Temporal lobe (tissue), 2 donors: ENCODE data around the genes ATOH7, TET1 and CCAR1.

DNA sequence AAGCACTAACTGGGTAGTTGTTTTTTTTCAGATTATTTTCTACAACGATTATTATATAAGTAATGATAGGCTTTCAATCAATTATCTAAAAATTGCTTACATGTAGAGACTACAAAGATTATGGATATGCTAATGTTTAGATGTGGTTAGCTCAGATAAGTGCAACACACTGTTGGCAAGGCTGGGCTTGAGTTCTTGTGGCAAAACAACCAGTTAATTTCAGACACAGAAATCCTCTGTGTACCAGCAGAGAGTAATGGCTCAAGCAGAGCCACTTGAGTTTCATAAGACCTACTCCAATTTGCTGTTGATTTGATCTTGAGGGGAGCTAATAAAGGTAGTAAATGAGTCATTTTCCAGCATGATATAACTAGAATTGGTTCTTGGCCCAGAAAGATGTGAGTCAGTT is 185.9 kb downstream of the REEP3 start:
- RAMPAGE, long total RNA: no peak

DNA sequence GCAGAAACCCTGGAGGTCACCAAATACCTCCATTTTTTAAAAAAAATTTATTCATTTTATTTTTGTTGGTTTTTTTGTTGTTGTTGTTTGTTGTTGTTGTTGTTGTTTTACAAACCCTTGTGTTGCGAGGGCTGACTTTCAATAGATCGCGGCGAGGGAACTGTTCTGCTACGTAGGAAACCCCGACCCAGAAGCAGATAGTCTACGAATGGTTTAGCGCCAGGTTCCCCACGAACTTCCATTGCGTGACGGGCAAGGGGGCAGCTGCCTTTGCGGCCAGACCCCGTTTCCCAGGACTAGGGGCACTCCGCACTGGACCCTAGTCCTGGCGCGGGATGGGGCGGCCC is 119.5 kb downstream of the LRRTM3 start:
- RAMPAGE, long total RNA: no peak

- RAMPAGE, long total RNA: no peak
Observed at GRCh38 chr10:67230494-67231429, 304.9 kb downstream of the LRRTM3 start.

DNA sequence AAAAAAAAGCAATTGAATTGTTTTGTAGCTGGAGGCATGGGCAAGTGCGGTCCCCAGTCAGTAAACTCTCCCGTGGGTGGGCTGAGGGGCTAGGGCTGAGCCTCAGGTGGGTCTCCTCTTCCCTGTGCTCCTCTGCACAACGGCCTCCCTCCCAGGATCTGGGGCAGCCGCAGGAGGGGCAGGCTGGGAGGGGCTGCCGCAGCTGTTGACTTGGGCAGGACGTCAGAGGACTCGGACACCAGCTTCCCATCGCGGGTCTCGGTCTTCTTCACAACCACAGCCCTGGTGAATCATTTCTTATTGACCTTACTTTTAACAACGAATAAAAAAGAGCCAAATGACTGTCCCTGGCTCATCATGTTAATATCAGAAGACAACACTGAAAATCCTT is 32.6 kb downstream of the CTNNA3 start:
- RAMPAGE, long total RNA: no peak

- RAMPAGE, long total RNA: no peak
Observed at GRCh38 chr10:68230889-68231906, 715 bp downstream of the ATOH7 start.

- RAMPAGE, long total RNA: no peak
Observed at GRCh38 chr10:68231938-68232460, at the start of gene ATOH7. Gene ATOH7, minus strand, starts transcription at chr10:68232113.

GRCh38 chr10:68318828-68318997 is 13.2 kb upstream of the HNRNPH3 start:
- RAMPAGE, long total RNA: no peak

DNA sequence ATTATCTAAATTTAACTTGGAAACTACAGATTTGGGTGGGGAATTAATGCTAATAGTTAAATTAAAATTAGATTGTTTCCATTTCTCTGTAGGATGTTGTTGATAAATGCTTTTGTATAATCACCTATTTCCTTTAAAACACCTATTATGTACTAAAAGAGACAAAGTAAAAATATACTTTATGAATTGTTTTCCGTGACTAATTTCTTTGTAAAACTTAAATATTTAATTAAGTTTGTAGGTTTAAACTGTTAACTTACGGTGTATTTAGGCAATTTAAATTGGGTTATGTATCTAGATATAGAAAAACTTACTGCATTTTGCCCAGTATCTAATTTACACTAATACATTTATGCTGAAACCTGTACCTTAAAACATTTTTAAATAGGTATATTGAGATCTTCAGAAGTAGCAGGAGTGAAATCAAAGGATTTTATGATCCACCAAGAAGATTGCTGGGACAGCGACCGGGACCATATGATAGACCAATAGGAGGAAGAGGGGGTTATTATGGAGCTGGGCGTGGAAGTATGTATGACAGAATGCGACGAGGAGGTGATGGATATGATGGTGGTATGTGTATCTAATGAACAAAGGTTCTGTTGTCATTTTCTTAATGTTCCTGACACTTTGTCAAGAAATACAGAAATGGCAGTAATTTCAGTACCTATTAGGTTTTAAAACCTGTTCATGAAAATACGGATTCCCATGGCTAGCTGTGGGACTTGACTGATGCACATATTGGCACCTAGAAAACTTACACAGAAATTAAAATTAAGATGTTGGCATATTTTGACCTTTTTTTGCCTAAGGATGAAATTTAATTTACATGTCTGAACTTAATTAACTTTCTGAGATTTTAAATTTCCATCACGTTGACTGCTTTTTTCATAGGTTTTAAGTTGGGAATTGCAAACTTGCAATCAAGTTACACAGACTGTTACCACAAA is 5.7 kb upstream of the PBLD start:
- RAMPAGE, long total RNA: no peak

DNA sequence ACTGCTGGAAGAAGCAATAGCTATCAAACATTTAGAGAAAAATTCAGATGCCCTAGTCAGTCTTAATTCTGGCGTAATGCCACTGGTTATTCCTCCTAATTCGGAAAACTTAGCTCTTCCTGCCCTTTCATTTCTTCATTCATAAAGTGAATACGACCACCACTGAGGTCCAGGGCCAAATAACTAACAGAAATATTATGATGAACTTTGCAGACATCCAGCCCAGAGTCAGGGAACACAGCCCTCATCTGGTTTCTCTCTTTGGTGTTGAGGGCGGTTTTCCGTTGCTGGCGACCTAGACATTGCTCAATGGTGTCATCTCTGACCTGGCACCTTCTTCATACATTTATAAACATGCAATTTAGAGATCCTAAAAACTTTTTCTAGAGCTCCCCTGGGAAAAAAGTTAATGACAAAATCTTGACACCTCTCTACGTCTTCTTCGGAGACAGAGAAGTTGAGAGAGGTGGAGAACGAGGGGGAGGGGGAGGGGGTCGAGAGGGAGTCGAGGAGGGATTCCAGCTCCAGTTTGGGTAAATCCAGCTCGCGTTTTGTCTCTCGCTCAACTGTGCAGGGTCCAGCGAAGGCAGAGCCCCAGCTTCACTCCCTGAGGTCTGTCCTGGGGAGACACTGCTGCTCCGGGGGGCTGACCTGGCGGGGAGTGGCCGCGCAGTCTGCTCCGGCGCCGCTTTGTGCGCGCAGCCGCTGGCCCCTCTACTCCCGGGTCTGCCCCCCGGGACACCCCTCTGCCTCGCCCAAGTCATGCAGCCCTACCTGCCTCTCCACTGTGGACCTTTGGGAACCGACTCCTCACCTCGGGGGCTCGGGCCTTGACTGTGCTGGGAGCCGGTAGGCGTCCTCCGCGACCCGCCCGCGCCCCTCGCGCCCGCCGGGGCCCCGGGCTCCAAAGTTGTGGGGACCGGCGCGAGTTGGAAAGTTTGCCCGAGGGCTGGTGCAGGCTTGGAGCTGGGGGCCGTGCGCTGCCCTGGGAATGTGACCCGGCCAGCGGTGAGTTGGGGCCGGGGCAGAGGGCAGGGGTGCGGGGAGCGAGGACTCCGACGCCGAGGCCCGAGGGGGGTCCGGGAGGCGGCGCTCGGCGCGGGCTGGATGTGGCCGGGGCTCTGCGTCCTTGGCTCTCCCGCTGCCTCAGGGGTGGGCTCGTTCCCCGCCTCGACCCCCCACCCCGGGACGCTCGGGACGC is at the start of gene TET1:
TSS of gene TET1 (plus strand) at position 603 of the 1,201 bp plus-strand sequence.
- RAMPAGE, long total RNA: start-site peak on the plus strand centred at position 773 of the sequence, 431 bp wide, 32 and 19 reads in 2 replicates

DNA sequence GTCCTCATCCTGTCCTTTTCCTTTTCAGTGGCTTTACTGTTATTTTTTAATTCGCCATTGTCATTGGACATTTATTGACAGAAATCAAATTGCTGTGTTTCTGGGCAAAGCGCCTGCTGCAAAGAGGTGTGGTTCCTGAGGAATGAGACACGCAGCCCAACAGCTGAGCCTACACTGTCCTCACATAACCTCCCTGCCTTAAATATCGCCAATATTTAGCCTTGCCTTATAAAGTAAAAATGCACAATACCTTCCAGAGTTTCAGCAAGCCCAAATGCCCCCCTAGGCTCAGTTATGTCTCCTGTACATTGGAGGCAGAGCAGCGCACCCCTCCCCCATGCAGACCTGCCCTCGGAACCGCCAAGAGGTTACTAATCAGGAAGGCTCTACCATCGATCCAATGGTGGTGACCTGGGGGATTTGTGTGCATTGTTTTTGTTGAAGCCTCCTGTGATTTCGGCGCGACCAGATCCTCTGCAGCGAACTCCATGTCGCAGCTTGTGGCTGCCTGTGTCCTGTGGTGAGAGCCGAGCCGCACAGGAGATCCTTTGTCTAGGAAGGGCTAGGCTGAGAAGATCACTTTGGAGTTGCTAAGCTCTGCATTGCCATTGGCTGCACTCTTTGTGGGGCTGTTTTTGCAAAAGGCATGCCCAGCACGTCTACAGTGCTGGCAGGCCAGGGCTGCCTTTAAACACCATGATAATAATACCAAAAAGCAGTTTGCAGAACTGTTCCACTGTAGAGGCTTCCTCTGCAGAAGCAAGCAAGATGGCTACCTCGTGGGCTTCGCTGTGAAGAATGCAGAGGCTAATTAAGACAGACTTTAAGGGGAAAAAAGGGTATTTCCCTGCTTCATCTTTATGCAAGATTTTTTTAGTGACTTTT is 40.0 kb downstream of the TET1 start:
- RAMPAGE, long total RNA: no peak

GRCh38 chr10:68720806-68721381 is at the start of gene CCAR1:
Gene CCAR1, plus strand, starts transcription at chr10:68721239.
- RAMPAGE, long total RNA: no peak

- RAMPAGE, long total RNA: no peak
Observed at GRCh38 chr10:68828047-68828673, 829 bp downstream of the STOX1 start.

DNA sequence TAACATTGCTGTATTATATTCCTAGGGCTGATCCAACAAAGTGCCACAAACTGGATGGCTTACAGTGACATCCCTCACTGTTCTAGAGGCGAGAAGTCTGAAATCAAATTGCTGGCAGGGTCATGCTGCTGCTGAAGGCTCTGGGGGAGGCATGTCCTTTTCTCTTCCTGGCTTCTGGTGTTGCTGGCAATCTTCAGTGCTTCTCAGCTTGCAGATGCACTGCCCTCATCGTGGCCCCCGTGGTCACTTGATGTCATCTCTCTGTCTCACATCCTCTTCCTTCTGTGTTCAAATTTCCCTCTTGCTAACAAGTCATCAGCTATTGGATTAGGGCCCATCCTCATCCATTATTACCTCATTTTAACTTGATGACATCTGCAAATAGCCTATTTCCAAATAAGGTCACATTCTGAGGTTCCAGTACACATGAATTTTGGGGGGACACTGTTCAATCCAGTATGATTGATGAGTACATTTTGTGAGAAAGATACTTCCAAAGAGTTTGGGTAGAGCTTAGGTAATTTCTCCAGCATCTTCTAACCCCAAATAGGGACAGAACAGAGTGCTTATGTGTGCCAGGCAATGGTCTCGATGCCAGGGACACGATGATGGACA is 36.6 kb upstream of the SRGN start:
- RAMPAGE, long total RNA: no peak

- RAMPAGE, long total RNA: no peak
Observed at GRCh38 chr10:69065395-69066306, 22.3 kb upstream of the SRGN start.

- RAMPAGE, long total RNA: no peak
Observed at GRCh38 chr10:69071425-69071915, 16.4 kb upstream of the SRGN start.

- RAMPAGE, long total RNA: no peak
Observed at GRCh38 chr10:69090649-69091103, 2.8 kb downstream of the SRGN start.

DNA sequence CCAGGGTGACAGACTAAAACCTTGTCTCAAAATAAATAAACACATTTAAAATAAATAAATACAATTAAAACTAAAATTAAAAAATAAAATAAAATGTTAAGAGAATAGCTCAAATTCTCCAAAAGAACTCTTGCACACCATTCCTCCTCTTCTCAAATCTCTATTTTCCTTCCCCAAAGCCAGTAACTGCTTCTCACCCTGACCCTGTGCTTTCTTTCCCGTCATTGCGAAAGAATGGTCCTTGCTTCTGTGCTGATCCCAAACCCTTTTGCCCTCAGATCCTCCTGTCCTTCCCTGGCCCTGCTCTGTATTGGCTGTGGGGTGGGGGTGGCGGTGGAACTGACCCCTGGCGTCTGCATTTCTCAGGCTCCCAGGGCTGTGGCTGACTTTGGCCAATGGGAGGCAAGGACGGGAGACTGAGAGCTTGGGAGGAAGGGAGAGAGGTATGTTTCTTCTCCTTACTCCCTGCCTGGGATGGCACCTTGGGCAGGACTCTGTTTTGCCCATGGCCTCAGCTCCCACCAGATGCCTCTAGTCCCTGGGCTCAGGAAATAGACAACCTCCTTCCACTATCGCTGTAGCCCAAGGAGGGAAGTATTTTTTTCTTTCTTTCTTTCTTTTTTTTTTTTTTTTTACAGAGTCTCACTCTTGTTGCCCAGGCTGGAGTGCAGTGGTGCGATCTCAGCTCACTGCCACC is 12.6 kb downstream of the SRGN start:
- RAMPAGE, long total RNA: no peak

- RAMPAGE, long total RNA: no peak
Observed at GRCh38 chr10:69101780-69102375, 14.0 kb downstream of the SRGN start.

GRCh38 chr10:69202410-69202985 is 17.6 kb upstream of the HKDC1 start:
- RAMPAGE, long total RNA: no peak

GRCh38 chr10:69217001-69217681 is 3.0 kb upstream of the HKDC1 start:
- RAMPAGE, long total RNA: no peak